PFSK-1 (cell line): ENCODE measurements around the genes RDX, DIXDC1 and PTS.

GRCh38 chr11:110272344-110272676 is 24.1 kb downstream of the RDX start:
- RRBS = no CpG with 5 or more reads among the region's 2 CpGs

- RRBS = no CpG with 5 or more reads among the region's 3 CpGs
Observed at GRCh38 chr11:110294544-110294743, 2.0 kb downstream of the RDX start.

DNA sequence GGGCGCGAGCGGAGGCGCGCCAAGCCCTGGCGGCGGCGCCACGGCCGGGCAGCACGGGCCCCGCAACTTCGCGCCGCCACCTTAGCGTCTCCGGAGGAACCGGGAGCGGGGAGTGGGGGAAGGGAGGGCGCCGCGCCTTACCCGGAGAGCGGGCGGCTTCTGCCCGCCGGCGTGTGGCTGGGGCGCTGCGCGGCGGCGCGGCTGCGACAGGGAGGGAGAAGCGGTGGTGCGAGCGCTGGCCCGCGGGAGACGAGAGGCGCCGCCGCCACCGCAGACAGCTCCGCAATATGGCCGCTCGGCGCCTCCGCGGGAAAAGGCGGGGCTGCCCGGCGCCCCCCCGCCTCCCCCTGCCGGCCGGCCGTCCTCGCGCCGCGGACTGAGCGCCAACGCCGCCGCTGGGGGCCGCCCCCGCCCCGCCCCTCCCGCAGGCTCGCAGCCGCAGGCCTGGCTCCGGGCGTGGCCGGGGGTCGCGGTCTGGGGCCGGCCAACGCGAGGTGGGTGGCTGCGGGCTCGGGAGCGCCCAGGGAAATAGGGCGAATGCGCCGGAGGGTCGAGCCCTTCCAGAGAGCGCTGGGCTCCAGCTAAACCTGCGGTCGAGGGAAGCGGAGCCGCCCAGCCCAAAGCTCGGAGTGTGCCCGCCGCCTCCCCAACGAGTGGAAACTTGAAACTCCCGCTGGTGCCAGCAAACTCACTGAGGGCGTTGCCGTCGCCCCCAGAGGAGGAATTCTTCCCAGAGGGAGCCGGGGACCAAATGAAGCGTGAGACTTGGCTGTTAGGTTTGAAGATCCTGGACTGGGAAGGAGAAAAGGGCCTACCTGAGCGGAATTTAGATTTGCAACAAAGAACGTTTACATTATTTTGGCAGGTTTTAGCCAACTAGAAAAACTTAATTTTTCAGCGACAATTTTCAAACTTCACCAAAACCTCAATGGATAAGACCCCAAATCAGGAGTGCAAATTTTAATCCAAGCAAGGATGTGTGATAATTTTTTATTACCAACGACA is at the start of gene RDX:
TSS of gene RDX (minus strand) at position 289 of the 1,005 bp plus-strand sequence.
- RRBS = 1% methylated on average over 41 of the region's 106 CpGs

DNA sequence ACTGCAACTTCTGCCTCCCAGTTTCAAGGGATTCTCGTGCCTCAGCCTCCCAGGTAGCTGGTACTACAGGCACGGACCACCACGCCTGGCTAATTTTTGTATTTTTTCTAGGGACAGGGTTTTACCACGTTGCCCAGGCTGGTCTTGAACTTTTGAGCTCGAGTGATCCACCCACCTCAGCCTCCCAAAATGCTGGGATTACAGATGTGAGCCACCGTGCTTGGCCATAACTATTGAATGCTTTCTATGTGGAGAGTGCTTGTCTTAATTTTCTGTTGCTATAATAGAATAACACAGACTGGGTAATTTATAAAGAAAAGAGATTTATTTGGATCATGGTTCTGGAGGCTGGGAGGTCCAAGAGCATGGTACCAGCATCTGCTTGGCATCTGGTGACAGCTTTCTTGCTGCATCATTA is 34.2 kb downstream of the FDX1 start:
- RRBS = no CpG with 5 or more reads among the region's 6 CpGs

DNA sequence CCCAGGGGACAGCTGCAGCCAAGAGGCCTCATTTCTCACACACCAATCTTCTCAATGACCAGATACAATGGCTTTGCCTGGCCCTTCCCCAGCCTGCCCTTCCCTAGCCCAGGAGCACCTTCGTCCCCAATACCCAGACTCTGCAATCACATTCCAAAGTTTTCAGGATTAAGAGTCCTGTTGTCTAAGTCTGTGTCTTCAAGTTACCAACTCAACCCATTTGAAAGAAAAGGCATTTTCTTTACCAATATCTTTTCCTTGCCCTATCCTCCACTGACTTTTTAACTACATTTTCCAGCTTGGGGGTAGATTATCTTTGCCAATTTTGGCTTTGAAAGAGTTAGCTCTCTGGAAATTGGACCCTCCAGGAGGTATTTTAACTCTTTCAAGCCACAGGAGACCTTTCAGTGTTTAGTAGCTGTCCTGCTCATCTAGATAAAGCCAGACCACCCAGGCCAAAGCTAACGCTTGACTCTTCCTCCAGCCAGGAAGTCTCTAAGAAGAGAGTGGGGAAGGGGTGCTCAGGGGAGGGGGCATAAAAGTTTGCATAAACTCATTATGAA is 235.2 kb upstream of the ARHGAP20 start:
- RRBS = no CpG with 5 or more reads among the region's 2 CpGs

DNA sequence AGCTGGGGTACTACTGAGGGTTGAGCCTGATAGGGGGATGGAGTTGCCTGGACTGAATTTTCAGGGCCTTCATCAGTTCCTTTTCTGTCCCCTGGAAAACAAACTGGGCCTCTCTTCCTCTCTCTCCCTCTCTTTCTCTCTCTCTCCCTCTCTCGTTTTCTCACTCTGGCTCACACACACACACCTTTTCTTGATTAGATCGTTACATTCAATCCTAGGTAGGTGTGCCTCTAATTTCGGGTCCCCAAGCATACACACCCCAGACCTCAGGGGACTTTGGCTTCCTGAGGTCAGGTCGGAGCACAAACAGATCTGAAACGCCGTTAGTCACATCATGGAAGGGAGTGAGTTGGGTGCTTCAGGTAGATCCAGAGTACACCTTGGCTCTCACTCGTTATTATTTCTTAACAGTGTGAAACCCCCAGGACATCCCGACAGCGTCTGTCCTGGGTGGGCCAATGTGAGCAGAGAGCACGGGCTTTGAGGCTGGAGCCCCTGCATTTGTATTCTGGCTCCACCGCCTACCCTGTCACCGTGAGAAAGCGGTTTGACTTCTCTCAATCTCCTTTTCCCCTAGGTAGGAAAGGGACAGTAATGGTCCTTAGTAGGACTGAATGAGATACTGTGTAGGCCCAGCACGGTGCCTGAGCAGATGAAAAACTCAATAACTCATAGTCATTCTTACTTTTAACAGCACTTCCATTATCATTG is 37.3 kb upstream of the POU2AF1 start:
- RRBS = no CpG with 5 or more reads among the region's 14 CpGs

GRCh38 chr11:111729065-111729346 is 37.2 kb downstream of the PPP2R1B start:
- RRBS = no CpG with 5 or more reads among the region's 4 CpGs

DNA sequence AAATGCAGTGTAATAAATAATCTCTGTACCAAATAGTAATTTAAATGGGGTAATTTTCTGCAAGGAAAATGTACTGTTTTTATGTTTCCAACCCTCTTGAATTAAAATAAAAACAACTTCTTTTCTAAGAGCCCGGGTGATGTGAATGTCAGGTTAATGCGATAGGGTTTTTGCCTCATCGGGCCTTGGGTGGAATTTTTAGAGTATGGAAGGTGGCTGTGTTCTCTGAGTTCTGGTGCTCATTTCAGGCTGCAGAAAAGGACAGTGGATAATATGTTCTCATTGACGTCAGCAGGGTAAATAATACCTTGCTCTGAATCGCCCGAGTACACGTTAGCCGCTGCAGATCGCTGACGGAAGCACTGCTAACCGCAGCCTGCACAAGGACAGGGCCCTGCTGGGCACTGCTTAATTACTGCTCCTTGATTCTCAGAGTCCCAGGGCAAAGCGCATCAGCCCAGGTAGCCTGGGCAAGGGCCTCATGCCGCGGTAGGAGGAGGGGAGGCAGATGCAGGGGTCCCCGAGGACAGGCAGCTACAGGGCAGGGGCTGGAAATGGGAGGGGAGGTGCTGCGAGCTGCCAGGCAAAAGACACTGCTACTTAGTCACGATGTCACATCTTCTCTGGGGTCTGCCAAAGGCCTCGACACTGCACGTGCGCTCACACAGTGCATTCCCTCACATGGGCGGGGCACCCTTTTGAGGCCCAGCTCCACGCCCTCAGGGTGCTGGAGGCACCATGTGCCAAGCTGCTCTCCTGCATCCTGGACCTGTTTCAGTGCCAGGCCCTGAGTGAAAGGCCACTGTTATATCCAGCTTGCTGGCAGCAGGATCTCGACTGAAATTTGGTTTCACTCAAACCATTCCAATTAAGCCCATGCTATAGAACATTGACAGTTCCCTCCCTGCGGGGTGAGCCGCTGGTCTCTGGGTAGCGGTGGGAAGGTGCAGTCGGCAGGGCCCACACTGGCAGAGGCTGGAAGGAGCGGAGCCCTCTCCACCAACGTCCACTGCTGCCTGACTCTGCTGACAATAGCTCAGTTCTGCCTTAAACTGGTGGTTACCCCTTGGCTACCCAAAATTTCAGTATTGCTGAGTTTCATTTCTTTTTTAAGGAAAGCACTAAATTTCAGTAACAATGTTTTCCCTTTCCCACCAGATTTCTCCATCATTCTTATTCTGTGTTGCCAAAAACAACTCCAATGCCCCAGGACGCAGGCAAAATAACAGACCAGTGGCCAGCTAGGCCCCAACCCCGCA is 35.0 kb downstream of the PPP2R1B start:
- RRBS = no CpG with 5 or more reads among the region's 31 CpGs

DNA sequence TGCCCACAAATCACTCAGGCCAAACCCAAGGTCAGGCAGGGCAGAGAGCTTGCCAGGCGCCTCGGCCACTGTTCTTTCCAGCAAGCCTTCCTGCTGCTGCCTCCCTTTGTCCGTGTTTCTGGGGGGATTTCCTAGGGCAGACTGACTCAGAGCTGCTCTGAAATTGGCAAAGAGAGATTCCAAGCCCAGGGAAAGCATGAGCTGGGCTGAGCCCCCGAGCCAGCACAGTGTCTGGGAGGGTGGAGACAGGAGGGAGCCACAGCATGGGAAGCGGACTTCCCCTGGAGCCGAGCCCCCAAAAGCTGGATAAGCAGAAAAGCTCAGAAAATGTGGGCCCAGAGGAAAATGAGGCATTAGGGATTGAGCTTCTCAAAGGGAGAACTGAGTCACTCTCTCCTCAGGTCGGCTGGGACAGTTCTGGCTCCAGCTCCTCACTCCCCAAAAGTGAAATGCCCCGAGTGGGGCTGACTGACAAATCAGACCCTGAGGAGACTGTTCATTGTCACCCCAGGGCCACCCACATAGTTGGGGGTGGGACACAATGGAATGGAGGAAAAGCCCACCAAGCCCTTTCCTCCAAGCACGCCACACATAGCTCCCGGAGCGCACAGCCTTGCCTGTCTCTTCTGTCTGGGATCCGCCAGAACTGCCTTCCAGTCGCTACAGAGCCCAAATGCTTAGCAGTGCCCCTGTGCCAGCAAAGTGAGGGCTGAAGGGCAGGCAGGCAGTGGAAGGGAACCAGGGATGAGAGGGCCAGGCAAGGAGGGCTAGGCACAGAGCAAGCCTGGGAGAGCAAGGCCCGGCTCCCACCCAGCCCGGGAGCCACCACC is 32.9 kb downstream of the PPP2R1B start:
- RRBS = no CpG with 5 or more reads among the region's 15 CpGs

DNA sequence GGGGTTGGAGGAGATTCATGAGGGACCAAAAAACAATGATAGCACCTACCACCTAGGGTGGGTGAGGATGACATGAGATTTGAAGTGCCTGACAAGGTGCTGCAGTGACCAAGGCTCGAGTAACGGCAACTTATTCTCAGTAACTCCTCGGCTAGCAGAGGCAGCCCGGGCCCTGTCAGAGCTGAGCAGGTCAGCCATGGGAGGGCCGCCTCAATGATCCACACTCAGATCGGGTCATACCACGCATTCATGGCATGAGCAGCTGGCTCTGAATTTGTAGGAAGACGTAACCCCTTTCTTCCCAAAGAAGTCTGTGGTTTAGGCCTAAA is 30.1 kb downstream of the PPP2R1B start:
- RRBS = no CpG with 5 or more reads among the region's 8 CpGs

GRCh38 chr11:111908170-111908968 is 3.2 kb downstream of the CRYAB start:
- RRBS = no CpG with 5 or more reads among the region's 6 CpGs

DNA sequence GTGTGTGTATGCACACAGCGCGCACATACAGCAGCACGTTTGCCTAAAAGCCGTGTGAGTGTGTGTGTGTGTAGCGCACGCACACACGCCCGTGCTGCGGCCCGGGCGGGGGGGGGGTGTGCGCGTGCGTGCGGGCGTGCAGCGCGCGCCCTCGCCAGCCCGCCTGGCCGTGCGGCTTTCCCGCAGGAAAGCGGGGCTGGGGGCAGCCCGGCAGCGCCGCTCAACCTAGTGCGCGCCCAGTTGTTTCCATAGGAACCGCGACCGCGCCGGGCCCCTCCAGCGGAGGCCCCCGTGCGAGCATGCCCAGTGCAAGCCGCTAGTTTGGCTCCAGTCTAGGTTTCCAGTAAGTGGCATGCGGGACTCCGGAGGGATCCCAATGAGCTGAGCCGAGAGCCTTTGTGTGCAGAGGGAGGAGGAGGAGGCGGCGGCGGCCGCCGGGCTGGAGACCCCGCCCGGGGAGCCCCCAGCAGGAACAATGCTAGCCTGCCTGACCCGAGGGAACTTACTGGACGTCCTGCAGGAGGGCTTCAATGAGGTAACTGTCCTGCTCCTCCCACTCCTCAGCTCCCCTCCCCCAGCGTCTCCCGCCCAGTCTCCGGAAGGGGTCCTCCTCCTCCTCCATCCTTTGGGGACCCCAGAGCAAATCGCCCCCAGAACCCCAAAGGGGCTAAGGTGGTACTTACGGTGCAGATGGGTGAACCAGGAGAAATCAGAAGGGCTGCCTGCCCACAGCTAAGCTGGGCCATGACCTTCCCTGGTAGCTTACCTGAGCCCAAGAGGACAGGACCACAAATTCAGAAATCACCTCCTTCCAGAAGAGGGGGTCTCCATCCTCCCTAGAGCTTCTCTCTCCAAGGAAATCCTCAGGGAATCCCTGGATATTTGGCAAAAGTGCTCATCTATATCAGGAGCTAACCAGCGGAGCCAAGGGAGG is at the start of gene DIXDC1:
TSS of gene DIXDC1 (plus strand) at position 319 of the 934 bp plus-strand sequence.
- RRBS = under 1% methylated on average over 23 of the region's 57 CpGs

- RRBS = no CpG with 5 or more reads among the region's 4 CpGs
Observed at GRCh38 chr11:112128758-112129279, 35.1 kb downstream of the IL18 start.

DNA sequence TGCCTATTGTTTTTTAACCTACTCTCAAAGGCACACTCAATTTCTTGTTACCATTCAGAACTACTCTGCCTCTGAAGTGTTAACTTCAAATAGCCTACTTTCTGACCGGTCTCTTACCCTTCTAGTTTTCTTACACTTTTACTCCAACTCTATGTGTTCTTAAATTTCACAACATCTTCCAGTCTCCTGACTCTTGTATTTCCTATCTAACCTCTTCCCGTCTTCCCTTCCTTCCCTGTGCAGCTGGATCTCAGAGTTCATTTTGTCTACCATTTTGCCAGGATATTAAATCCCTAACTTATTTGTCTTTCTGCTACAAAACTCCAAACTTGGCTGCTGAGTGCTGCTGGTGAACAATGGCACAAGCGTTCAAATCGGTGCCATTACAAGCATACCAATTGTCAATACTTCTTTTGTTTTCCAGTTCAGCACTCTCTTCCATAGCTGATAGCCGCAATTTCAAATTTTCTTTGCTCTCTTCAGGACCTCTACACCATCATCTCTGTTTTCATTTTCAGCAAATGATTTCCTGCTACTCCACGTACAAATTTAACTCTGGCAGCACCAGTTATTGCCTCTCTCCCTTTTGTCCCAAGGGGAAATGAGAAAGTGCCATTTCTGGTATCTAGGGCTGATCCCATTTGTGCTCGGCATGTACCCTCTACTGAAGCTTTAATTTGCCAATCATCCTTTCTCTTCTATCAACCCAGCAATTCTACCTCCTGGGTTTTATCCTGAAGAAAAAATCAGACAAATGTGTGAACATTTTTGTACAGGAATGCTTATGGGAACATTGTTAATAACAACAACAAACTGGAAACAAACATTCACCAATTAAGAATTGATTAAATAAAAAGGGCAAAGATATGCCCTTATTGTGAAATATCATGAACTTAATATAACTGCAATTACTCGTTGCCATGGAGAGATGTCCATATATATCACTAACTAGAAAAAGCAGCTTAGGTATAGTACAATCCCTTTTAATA is 13.3 kb downstream of the IL18 start:
- RRBS = no CpG with 5 or more reads among the region's 8 CpGs

GRCh38 chr11:112157140-112157794 is 6.6 kb downstream of the IL18 start:
- RRBS = no CpG with 5 or more reads among the region's 3 CpGs

GRCh38 chr11:112159117-112159875 is 4.6 kb downstream of the IL18 start:
- RRBS = no CpG with 5 or more reads among the region's 7 CpGs

DNA sequence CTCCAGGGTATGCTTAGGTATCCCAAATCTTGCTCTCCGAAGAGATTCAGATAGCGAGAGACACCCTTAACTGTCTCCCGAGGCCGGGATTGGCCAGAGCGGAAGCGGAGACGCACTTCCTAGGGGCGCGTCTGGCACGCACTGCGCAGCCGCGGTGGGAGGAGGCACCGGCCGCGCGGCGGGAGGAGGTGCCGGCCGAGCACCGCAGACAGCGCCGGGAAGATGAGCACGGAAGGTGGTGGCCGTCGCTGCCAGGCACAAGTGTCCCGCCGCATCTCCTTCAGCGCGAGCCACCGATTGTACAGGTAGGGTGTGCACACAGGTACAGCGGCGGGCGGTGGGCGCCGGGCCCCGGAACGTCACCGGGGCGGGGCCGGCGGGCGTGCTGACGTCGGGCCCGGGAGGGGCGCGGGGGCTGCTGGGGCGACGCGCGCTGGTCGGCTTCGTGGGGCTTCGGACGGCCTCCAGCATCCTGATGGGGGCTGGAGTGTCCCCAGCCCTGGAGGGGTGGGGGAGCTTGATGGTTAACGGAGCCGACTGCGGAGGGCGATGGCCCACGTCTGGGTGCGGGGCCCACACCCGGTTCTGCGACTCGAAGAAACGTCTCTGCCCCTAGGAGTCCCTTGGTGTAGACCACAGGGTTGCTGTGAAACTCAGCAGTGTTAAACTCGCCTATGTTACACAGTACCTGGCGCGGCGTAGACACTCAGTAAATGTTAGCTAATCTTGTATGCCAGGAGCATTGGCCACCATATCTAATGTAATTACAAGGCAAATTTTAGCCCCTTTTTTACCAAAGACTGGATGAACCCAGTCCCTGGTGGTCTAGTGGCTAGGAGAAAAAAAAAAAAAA is at the start of gene PTS:
TSS of gene PTS (plus strand) at position 207 of the 853 bp plus-strand sequence.
- RRBS = 1% methylated on average over 9 of the region's 70 CpGs

- RRBS = 1% methylated on average over 28 of the region's 61 CpGs
Observed at GRCh38 chr11:112289809-112291153, 29.6 kb upstream of the PLET1 start.

DNA sequence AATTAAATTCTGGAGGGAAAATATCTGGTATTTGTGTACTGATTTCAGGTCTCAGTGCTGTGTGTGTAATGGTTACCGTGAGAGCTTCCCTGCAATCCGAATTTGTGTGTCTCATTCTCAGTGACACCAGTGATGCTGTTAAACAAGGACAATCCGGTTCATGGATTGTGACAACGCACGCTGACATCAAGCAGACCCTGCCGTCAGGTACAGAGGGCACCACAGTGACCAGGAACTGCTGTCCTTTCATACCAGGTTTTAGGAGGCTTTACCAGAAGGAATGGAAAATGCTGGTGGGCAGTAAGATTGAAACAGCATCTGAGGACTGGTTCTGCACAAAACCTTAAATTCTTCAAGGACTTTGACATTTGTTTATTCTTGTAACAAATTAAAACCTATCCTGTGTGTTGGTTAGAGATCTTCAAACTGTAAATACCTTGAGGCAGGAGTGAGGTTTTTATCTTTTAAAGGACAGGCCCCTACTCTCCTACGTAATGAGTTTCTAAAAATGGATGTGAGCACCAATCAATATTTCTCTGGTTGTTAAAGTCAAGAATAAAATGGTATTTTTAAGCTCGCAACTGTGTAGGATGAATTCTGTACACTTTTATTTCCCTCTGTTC is 30.6 kb upstream of the PLET1 start:
- RRBS = no CpG with 5 or more reads among the region's 8 CpGs

- RRBS = no CpG with 5 or more reads among the region's 6 CpGs
Observed at GRCh38 chr11:112553115-112553449, 292.4 kb upstream of the PLET1 start.